Left cardiac atrium (tissue), 1 donor: ENCODE measurements around a stretch of chr16.

DNA sequence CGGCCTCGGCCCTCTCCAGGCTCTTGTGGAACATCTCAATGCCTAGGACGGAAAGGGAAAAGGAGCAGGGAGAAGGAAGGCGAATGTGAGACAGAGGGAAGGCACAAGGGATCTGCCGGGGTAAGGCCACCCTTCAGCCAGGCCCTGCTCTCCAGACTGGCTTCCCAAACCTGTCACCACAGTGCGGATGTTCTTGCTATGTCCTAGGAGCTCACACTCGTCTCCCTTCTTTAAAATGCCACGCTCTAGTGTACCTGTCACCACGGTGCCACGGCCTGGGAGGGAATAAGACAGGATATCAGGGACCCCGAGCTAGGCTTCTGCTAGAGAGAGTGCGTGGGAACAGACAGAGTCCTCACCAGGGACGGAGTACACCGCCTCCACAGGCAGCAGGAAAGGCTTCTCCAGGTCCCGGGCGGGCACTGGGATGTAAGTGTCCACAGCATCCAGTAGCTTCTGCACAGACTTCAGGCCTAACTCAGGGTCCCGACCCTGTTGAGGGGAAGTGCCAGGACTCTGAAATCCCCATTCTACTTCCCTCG is 2.0 kb downstream of the TUFM start:
- PRO-cap: no peak

DNA sequence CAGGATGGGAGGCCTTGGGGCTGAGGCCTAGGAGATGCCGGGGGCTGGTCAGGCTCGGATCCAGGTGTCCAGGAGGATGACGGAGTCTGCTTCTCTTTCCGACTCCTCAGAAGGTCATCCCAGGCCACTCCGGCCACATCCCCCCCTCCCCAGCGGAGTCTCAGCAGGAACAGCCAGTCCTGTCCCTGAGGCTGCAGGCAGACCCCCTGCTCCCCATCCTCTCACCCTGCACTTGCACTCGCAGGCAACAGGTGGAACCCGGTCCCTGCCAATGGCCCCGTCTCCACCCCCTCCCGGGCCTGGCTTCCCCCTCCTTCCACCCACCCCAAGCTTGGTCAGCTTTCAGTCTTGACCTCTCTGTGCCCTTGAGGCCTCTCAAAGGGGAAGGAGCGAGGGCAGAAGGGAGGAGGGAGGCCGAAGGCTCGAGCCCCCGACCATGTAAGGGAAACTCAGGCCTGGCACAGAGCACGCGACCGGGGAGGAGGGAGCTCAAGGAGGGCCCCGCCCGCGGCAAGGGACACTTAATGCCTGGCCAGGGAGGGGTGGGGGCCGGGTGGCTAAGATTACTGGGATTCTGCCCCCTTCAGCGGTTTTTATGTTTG is 4.4 kb downstream of the ATP2A1 start:
- PRO-cap: no peak

DNA sequence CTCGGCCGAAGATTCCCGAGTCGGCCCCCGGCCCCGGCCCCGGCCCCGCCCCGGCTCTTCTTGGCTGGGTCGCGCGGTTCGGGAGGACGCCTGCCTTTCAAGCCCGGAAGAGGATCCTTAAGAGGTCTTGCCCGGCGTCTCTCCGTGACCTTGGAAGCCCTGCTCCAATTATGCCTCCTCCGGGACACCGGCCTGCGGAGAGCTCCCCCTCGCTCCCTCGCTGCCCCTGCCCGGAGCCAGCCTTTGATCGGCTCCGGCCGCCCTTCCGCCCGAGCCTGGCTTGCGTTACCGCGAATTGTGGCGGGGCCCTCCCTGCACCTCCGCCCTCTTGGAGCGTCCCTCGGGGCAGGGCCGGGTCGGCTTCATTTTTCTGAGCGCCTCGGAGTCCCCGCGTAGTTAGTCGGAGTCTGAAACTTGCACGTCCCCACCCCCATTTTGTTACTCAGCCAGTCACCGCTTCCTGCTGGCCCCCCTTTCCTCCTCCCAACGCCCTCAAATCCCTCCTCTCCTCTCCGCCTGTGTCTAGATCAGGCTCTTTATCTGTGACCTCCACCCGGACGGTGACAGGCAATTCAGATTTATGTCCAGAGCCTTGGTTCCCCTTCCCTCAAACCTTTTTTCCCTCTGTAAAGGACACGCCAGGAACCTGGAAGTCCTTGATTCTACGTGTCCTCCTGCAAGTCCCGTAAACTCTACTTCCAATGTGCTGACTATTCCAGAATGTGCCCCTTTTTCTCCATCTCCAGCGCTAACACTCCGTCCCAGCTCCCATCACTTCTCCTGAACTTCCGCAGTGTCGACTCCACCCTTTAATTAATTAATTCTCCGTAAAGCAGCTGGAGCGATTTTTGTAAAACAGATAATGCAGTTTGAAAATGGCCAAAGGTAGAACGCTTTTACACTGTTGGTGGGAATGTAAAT is 535 bp upstream of the RABEP2 start:
- PRO-cap: bidirectional peak, plus-strand start at position 333 of the sequence, minus-strand start at position 245 of the sequence

DNA sequence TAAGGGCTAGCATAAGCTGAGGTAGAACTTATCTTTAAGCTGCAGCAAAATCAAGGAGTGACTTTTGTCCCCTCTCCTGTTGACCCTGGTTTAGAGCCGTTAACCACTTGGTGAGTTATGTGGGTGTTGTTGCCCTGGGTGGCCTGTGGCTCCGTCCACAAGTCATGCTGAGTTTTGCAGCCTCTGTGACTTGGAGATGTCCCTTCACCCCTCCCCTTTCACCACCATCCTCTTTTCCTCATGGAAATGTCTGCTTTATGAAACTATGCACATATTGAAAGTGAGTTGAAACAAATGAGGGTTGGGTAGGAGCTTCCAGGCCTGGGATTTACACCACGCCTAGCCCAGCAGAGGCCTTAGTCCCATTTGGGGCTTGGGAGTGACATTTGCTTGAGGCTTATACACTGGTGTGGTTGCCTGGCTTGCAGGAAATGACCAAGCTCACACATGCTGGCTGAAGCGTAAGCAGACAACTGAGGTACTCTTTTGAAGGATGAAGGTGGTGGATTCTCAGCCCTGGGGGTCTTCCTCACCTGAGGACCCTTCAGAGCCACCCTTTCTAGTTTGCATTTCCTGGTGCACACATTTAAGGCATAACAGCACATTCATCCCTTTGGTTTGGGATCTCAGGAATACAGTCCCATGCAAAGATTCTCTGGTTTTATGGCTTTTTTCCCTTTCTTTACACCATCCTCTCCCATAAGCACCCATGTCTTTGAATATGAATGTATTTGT is 10.5 kb upstream of the SPNS1 start:
- PRO-cap: no peak

DNA sequence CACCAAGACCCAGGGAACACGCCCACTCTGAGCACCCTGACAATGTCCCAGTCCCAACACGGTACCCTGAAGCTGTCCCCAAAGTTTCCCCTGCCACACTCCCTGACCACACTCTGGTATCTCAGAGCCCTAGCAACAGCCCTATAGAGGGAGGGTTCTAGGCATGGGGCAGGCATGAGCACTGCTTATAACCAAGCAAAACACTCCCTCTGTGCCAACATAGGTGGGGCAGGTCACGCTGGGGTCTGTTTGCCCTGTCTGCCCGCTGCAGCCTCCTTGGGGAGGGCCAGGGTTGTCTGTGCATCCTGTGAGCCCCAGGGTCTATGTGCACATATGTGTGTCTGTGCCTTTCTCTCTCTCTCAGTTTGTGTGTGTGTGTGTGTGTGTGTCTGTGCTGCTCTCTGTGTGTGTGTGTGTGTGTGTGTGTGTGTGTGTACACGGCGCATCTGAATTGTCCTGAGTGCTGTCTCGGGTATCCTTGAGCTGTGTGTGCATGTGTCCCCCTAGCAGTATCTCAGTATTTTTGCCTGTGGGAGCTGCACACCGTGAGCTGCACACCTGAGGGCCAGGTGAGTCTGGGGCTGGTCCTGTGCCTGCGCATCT is 121.4 kb downstream of the LAT start:
- PRO-cap: no peak

- PRO-cap: no peak
Measured at GRCh38 chr16:29146989-29147488, 162.2 kb downstream of the LAT start.

DNA sequence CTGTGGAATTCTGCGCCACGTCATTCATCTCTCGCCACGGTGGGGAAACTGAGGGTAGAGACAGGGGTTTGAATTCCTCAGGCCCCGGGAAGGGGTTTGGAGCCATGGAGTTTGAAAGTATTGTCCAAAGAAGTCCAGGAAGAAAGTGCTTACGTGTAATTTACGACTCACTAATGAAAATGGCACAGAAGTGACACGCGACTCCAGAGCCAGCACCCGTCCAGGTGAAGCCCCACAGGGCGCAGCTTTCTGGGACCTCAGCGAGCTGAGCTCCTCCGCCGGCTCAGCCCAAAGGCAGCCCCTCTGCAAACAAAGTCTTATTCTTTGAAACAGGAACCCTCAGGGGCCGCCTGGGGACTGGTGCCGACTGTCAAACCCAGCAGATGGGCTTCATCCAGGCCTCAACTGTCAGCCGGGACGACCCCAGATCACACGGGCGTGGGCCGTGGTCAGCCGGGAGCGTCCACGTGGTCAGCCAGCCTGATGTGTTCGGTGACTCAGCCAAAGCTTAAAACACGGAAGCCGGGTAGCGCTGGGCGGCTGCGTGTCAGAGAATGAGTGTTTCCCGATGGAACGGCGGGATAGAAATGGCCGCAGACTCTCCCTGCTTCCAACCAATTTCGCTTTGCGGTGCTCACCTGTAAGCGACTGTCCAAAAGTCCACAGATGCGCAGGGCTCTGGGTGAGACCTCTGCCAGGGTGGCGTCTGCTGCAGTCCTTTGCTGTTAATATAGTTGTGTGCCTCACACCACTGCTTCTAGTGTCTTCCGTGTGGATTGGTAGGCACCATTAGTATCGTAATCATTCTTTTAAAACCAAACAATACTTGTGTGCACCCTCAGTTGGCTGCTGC is 200.2 kb downstream of the LAT start:
- PRO-cap: bidirectional peak, plus-strand start at position 511 of the sequence, minus-strand start at position 296 of the sequence

DNA sequence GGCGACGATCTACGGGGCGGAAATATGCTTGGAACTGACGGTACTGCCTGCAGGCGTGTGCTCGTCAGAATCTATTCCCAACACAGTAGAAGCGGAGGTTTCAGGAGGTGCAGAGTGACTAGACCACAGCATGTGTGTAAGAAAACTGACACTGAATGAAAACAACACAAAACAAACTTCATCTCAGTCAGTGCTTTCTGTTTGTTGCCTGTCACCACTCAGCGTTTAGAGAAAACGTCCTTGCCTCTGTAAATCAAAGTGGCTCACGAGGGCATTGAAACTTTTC is 210.3 kb downstream of the LAT start:
- PRO-cap: no peak

DNA sequence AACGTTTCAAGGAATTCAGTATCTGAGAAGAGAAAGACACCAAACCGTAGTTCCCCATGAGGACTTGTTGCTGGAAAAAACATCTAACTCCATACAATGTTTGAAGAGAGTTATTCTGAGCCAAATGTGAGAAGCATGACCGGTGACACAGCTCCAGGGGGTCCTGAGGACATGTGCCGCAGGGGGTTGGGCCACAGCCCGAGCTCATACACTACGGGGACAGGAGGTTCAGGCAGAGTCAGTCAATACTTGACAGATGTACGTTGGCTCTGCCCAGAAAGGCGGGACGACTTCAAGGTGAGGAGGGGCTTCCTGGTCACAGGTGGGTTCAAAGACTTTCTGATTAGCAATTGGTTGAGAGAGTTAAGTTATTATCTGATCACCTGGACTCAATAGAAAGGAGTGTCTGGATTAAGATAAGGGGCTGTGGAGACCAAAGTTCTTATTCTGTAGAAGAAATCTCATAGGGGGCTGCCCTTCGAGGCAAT is 143.8 kb downstream of the NPIPB11 start:
- PRO-cap: no peak

- PRO-cap: no peak
Measured at GRCh38 chr16:29284938-29285852, 121.3 kb downstream of the NPIPB11 start.

GRCh38 chr16:29708757-29709415 is 29.9 kb downstream of the QPRT start:
- PRO-cap: no peak

DNA sequence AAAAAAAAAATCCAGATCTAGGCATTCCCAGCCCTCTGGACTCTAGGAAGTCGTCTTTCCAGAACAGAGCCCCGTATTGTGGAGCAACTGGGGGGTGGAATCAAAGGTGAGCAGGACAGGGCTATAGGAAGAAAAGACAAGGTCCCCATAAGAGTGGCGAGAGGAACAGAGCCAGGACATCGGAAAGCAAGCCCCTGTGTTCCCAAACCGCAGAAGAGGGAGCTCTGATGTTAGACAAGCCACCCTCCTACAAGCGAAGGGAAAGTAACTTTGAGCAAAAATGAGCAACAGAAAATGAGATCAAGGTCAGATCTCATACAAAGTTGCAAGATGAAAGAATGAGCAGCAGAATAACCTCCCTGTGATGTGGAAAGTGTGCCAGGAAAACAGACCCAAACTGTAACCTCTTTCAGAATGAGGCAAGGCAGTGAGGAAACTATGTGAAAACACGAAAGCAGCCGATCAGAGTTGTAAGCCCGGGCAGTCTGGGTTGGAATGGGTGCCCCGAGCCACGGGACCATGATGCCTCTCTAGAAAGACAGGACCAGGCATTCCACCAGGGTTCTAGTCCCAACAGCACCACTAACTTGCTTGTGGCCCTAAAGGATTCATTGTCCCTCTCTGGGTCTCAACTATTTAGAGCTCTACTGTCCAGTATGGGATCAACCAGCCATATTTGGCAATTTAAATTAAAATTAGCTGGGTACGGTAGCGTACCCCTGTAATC is 6.8 kb downstream of the MVP start:
- PRO-cap: no peak

GRCh38 chr16:29846126-29846457 is 16.9 kb downstream of the CDIPT start:
- PRO-cap: no peak

DNA sequence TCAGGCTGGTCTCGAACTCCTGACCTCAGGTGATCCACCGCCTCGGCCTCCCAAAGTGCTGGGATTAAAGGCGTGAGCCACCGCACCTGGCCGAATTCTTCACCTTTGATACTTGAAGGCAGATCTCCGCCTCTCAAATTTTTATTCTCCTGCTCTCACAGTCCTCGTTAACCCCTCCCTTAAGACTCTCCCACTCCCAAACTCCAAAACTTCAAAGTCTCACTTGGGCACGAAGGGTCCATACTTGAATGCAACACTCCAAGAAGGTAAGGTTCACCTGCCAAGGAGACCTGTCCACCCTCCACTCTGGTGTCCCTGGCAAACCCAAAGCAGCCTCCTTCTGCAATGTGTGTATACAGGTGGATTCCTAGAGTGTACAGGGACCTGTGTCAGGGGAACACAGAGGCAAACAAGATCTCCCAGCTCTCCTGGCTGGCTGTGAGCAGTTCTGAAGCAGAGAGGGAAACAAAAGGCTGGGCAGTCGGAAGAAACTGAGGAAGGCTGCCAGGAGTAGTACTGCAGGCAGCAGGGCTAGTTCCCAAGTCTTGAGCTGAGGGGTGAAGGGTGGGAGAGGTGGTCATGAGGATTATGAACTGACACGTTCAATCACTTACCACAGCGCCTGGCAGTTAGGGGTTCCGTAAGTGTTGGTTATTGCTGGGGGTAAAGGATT is 965 bp downstream of the KCTD13 start:
- PRO-cap: no peak

GRCh38 chr16:29999233-29999575 is 3.2 kb downstream of the INO80E start:
- PRO-cap: no peak

DNA sequence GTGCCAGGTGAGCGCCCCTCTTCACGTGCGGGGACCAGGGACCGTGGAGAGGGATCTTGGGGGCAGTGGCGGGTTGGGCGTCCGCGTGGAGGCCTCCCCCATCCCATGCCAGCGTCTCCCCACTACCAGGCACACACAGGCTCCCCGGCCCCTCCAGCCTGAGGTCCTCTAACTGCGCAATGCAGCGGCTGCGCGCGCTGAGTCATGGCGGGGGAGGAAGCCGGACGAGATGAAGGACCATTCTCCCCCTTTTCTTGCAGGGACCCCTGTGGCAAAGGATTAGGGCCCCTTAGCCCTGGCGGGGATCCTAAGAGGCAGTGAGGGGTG is 324 bp downstream of the ALDOA start:
- PRO-cap: no peak

GRCh38 chr16:30067174-30068056 is 1.9 kb downstream of the ALDOA start:
- PRO-cap: bidirectional peak, plus-strand start at chr16:30067499, minus-strand start at chr16:30067332

GRCh38 chr16:30072993-30073515 is 2.7 kb upstream of the PPP4C start:
- PRO-cap: no peak

GRCh38 chr16:30076971-30077422 is 1.2 kb downstream of the PPP4C start:
- PRO-cap: no peak

GRCh38 chr16:30082379-30082760 is 6.6 kb downstream of the PPP4C start:
- PRO-cap: no peak